Right cardiac atrium (tissue), 1 donor: ENCODE results near the gene FAT4.

- PRO-cap: no peak
These were observed 50.9 kb upstream of the ADAD1 start for GRCh38 chr4:122328002-122328289.

DNA sequence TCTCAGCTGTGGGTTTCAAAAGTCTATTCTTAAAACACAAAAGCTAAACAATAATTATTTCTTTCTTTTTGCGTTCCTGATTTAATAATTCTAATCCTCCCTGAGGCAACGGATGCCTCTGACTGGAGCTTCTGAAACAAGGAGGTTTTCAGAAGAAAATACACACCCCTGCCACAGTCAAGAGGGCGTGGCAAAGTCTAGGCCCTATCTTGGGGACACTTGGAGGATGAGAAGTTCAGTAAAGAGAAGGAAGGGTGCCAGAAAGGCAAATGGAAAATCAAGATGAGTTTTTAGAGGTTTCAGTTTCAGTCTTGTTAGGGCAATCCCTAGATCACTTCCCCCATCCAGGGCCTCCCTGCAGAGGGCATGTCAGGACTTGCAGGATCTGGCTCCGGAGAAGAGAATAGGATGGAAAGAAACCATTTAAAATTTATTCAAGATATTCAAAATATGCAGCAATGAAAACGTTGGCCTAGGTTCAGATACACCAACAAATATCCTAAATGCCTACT is 28.5 kb upstream of the FGF2 start:
- PRO-cap: no peak

DNA sequence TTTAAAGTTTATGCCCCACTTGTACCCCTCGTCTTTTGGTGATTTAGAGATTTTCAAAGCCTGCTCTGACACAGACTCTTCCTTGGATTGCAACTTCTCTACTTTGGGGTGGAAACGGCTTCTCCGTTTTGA is 502 bp upstream of the FGF2 start:
- PRO-cap: no peak

DNA sequence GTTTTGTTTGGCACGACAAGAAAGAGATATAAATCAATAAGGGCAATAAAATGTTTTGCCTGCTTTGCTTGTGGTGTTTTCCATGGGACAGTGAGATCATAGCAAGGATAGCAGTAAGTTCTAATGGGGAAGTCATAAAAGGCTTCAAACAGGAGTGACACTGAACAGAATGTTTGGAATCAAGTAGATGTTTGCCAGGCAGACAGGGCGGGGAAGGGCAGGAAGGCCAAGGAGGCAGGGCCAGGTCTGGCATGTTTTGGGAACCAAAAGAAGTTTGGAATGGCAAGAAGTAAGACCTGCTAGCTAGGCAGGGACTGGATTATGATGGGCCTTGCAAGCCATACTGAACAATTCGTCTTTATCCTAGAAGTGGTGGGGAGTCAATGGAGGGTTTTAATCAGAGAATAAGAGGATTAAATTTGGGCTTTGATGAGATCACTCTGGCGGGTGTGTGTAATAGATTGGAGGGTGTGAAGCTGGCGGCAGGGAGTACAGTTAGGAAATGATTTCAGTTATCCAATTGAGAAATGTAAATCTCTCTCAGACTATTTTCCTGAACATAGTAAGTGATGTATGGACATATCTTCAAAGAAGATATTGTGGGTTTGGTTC is 16.5 kb downstream of the FGF2 start:
- PRO-cap: no peak

DNA sequence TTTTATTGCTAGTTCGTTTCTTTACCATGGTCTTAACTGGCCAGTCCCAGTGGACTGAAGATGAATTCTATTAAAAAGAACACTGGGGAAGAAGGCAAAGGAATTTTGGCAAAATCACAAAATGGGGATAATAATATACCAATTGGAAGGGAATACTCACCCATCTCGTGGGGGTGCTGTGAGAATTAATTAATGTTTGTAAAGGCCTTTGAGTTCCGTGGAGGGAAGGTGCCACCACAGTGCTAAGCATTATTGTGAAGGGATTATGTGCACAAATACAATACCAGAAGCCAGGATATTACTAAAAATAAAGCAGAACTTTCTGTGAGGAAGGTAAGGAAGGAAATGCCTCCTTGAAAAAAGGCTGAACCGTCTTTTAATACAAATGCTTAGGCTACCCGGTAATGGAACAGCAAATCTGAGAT is 58.0 kb upstream of the SPRY1 start:
- PRO-cap: no peak

DNA sequence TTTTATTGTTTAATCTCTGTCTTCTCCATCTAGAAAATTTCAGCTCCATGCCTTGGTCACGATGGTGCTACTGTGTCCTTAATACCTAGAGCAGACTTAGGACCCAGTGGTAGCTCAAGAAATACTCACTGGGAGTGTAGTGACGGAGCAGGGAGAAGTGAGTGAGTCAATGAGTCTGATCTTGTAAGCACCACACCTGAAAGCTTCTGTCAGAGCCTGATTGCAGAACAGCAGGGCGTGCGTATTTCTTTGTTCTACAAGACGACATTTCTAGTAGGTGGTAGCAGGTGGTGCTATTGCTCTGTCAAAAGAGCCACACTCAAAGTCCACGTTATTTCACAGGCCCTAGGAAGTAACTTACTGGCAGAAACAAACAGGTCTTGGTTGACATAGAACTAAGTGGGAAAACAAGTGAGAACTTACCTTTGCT is 46.5 kb upstream of the SPRY1 start:
- PRO-cap: no peak

- PRO-cap: no peak
These were observed 46.7 kb downstream of the SPRY1 start for GRCh38 chr4:123443333-123443753.

- PRO-cap: no peak
These were observed 82.3 kb downstream of the SPRY1 start for GRCh38 chr4:123478683-123479587.

DNA sequence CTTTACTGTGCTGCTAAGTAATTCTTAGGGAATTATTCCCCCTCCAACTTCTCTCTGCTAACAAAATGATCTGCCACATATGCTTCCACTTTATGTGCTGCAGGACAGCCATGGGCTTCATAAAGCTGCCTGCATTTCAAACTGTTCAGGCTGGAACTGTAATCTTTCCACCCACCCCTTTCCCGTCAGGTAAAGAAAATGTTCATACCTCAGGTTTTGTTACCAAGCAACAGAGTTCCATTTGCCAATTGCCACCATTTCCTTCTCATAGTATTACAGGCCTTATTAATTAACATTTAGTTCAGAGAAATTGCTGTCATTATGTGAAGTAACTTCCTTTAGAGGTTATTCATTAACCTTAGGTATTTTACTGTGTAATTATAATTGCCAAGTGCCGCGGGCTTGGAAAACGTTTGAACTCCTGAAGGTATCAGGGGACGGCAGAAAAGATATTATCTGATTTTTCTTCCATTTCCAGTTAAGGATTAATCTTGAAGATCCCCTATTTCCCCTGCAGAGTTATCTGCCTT is 149.5 kb downstream of the SPRY1 start:
- PRO-cap: no peak

- PRO-cap: bidirectional peak, plus-strand start at chr4:123650038, minus-strand start at chr4:123649825
These were observed 253.3 kb downstream of the SPRY1 start for GRCh38 chr4:123649695-123650452.

DNA sequence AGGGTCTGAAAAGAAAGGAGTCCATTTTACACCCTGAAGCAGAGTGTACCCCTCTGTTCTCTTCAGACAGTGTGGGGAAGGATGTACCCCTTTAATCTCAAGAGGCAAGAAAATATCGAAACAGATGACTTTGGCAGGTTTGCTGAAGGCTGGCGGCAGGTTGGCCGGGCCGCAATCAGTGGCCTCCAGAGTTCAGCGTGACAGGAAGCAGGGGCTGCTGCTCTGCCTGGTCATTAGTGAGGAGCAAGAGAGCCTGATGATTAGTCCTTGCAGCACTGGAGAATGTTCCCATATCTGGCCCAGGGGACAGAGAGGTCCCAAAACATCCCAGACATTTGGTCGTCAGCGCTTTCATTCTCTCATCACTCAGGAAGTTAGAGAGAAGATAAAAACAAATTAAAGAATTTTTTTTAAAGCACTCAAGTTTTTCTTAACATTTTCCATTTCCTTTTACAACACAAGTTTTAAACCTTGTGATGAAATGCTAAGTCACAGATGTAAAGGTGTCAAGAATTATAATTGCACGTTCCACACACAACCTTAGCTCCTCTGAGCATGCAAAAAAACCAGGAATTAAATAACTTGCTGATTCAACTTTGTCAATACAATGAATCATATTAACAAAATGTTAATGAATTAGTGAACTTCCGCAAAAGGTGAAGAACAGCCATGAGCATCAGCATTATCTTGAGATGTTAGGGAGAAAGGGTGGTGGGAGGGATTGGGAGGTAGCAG is 352.9 kb downstream of the SPRY1 start:
- PRO-cap: no peak

GRCh38 chr4:125314526-125315517 is at the start of gene FAT4:
Gene FAT4 (plus strand): TSS chr4:125314955.
- PRO-cap: bidirectional peak, plus-strand start at chr4:125314955, minus-strand start at chr4:125314800

DNA sequence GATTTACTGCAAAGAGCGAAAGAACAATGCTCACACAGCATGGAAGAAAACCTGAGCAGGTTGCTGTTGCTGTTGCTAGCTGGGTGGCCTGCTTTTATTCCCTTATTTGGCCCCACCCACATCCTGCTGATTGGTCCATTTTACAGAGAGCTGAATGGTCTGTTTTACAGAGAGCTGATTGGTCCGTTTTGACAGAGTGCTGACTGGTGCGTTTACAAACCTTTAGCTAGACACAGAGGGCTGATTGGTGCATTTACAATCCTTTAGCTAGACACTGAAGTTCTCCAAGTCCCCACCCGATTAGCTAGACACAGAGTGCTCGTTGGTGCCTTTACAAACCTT is 940.8 kb downstream of the FAT4 start:
- PRO-cap: no peak

DNA sequence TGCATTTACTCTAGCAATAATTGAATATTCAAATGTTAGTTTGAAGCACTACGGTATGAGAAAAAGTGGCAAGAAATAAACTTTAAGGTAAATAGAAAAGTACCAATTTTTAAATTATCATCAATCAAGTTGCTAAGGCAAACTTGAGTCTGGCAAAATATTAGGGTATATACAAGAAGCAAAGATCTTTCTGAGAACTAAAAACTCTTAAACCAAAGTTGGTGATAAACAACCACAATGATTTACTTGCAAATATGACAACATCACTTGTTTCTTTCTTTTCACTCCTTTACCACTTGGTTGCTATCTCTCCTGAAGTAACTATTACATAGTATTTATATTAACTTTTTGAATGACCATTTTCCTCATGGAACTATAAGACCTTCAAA is 731.5 kb upstream of the INTU start:
- PRO-cap: no peak

- PRO-cap: no peak
These were observed 675.9 kb upstream of the INTU start for GRCh38 chr4:126956653-126957407.

DNA sequence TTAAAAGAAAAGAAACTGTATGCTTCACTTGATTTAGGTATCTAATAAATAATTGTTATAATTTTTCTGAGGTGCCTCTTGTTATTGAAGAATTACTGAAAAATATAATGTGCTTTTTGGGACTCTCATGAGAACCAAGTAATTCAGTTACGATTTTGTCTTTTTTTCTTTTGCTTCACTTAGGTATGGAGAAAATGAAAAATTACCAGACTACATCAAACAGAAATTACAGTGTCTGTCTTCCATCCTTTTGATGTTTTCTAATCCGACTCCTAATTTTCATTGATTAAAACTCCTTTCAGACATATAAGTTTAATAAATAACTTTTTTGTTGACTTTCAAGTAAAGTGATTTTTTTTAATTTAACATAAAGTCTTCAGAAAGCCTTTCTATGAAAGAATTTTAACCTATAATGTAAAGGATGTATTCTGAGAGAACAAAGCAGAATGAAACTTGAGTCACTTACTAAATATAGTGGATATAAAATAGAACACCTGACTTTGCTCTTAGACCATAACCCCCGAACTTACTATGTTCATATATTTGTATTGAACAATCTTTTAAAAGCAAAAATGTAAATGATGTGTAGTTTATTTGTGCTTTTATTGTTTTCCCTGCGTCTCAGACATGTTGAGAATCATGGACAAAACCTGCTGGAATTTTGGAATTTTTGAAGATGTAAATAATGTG is 17.7 kb downstream of the PLK4 start:
- PRO-cap: no peak

DNA sequence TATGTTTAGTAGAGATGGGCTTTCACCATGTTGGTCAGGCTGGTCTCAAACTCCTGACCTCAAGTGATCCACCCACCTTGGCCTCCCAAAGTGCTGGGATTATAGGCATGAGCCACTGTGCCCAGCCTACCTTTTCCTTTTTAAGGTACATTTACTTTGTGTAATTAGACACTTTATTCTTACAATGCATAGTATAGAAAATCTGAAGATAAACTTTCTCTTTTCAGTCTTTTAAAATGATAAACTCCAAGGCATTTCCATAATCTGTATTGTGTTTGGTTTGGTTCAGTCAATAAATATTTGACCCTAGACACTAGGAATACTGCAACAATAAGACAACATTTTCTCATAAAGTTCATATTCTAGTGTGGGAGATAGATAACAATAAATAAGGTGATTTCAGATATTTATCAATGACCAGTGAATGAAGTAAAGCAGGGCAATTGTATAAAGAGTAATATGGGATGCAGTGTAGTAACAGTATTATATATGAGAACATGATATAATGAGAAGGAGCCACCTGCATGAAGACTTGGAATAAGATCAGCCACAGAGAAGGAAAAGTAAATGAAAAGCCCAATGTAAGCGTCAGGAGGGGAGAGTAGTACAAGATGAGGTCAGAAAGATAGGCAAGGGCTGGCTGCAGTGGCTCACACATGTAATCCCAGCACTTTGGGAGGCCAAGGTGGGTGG is 47.1 kb downstream of the ABHD18 start:
- PRO-cap: no peak

DNA sequence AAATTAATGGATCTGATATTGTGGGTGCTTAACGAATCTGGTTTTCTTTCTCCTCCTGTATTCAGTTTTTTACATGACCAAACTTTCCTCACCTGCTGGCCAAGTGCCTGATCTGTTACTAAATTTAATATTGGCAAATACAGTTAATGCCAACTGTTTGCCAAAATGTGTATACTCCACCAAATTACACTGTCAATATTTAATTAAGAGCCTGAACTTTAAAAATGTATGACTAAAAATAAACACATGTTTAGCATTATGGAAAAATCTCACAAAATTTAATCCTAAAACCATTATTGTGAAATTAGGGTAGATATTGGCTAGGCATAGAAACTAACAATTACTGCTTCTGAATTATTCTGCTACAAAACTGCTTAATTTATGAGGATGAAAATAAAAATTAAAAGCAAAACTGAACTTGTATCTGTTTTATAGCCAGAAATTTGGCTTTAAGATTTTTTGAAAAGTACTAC is 3.2 kb downstream of the PGRMC2 start:
- PRO-cap: no peak

- PRO-cap: bidirectional peak, plus-strand start at chr4:128288057, minus-strand start at chr4:128287813; bidirectional peak, plus-strand start at chr4:128288335, minus-strand start at chr4:128288209; bidirectional peak, plus-strand start at chr4:128288485, minus-strand start at chr4:128288459
These were observed 466 bp upstream of the PGRMC2 start for GRCh38 chr4:128287880-128288678.

DNA sequence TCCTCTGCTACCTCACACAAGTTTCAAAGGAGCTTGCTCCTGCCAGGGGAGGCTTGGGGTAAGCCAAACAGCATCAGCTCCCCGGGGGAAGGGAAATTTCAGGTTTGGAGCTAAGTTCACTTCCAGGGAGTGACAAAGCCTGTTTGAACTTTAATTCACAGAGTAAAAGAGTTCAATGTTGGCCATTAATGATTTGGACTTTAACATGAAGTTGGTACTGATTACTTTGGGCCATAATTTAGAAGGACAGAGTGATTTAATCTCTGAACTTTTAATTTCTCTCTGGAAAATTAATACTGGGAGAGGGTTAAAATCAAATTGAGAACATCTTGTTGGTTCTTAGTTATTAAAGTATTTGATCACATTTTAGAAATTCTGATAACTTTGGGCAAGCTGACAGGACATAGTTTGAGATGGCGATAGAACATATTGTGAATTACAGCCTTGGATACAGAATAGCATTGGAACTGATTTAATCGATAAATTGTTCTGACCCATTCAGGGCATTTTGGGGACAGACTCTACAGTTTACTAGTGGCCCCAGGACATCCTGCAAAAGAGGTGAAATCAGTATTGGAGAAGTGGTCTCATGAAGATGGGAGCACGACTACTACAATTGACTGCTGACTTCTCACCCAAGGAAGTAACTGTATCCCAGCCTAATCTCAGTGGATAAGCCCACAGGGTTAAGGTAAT is 5.0 kb upstream of the PGRMC2 start:
- PRO-cap: no peak